Endodermal cell (in vitro differentiated cells): Measurements from ENCODE around the genes SCN8A, FIGNL2 and KRT85.

GRCh38 chr12:51334824-51335410 lies 10.9 kb upstream of the BIN2 start:
- PRO-cap: no peak

- PRO-cap: no peak
These were observed 7.2 kb upstream of the CELA1 start for GRCh38 chr12:51353487-51354301.

- PRO-cap: unidirectional peak, plus-strand start at chr12:51568274; unidirectional peak, minus-strand start at chr12:51568663
These were observed 22.7 kb upstream of the SCN8A start for GRCh38 chr12:51568142-51568960.

DNA sequence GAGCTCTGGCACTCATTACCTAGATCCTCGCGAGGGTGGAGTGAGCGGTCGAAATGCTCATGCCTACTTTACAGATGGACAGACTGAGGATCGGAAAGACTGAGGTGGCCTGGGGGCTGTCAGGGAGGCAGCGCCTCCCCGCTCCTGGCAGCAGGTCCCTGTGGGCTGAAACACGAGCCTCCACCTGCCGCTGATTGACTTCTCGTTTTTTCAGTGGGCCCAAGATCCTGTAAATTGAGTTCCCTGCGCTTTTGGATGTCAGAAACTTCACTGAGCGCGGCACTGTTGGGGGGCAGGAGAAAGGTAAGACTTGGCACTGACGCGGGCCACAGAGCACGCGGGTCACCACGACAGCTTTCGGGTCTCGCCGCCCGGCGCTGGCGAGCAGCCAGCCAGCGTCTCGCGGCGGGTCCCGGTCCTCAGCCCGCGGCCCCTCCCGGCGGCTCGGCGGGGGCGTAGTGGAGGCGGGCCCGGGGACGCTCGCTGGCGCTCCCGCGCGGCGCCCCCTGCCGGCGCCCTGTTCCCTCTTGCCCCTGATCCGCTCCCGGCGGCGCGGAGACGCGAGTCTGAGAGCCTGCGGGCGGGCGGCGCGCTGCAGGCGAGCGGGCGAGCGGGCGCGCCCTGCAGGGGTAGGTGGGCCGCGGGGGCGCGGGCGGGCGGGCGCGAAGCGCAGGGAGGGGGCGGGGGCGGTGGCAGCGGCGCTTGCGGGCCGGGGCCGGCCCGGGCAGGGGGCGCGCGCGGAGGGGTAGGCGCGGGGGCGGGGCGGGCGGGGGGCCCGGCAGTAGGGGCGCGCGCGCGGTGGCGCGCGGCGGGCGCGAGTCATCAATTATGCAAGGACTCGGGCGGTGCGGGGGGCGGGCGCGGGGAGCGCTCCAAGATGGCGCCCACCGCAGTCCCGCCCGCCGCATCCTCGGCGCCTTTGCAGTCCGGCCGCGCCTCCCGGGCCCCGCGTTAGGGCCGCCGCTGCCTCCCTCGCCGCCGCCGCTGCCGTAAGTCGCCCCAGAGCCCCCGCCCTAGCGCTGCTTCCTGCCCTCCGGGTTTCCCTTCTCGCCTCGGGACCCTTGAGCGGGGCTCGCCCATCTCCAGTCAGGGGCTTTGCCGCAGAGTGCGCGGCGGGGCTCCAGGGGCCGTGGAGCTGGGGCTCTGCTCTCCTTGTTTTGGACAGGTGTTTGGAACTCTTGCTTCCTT lies at the start of gene SCN8A:
TSS of gene SCN8A (plus strand) at position 863 of the 1,188 bp plus-strand sequence.
- PRO-cap: bidirectional peak, plus-strand start at position 569 of the sequence, minus-strand start at position 568 of the sequence; bidirectional peak, plus-strand start at position 887 of the sequence, minus-strand start at position 912 of the sequence

GRCh38 chr12:51591559-51592090 lies 592 bp downstream of the SCN8A start:
- PRO-cap: no peak

DNA sequence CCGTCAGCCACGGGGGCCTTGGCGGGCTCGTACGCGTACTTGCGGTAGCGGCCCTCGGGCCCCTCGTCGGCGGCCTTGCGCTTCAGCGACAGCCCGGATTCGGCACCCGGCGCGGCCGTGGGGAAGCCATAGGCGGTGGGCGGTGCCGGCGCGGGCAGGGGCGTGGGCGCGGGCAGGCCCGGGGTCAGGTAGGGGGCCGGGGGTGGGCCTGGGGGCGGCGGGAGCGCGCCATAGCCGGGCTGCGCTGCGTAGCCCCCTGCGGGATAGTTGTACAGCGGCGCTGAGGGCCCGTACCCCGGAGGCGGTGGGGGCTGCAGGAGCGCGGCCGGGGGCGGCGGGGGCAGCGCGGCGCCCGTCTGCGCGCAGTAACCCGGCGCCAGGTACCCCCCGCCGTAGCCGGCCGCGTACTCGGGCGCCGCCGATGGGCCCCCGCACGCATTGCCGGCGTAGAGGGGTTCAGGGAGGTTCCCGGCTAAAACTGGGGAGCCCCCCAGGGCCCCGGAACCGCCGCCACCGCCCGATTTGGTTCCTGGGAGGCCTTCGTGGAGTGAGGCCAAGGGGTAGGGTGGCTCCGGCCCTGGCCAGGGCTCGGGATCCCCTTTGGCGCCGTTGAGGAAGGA lies 6.9 kb upstream of the TMDD1 start:
- PRO-cap: no peak

DNA sequence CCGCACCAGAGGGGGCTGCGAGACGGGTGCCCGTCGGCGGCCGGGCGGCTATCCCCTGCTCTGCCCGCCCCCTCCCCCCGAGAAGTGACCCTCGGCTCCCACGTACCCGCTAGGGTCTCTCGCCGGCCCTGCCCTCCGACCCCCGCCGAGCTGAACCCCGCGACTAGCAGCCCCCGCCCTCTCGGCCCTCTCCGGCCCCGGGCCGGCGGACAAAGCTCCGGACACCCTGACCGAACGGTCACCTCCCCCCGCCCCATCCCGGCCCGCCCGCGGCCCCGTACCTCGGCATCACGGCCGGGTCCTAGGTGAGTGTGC lies 302 bp downstream of the FIGNL2 start:
- PRO-cap: no peak

- PRO-cap: unidirectional peak, plus-strand start at chr12:51849046; unidirectional peak, minus-strand start at chr12:51849259
These were observed at the start of gene FIGNL2 for GRCh38 chr12:51848574-51849867. FIGNL2 (minus strand) TSS chr12:51848718.

DNA sequence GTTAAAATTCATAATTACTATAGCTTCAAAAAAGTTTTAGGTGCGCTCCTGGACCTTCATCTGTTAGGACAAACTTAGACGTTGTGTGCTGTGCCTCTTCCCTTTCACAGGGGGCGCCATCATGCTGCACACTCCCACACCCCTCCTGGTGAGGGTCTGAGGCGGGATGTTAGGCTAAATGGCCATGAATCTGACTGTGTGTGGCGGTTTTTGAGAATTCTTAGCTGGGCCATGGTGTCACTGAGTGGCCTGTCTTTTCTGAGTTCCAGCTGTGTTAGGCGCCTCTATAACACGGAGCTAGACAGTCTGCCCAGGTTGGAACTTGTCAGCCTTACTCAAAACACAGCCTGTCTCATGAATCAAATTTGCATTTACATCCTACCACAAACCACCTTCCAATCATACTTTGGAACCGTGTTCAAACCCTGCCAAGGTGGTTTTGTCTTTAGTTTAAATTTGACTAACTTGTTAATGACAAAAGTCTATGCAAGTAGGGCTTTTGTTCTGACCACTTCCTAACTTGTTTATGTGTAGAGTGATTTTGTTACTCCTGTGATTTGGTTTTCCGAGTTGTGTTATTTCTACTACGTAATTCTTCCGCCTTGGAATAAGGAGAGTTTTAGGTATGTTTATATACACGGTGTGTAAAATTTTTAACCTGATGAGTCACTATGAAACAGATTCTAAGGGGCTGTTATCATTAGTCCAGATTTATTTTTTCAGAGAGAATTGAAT lies 19.5 kb downstream of the ACVR1B start:
- PRO-cap: no peak

GRCh38 chr12:51975931-51977348 lies 24.9 kb downstream of the ACVR1B start:
- PRO-cap: no peak

DNA sequence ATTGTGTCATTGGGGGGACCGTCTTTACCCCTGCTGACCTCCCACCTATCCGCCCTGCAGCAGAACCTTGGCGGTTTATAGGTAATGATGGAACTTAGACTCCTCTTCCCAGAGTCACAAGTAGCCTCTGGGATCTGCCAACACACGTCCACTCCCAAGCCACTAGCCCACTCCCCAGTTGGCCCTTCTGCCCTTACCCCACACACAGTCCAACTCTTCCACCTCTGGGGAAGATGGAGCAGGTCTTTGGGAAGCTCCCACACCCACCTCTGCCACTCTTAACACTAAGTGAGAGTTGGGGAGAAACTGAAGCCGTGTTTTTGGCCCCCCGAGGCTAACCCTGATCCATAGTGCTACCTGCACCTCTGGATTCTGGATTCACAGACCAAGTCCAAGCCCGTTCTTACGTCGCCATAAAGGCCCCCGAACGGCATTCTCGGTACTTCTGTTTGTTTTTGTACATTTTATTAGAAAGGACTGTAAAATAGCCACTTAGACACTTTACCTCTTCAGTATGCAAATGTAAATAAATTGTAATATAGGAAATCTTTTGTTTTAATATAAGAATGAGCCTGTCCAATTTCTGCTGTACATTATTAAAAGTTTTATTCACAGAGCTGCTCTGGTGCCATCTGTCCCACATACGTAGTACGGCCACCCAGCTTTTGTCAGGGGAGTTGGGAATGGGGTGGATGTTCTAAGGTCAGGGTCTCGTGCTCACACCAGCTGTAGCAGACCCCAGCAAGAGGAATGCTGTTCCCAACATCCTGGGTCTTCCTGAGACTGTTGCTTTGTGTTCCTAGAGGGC lies 10.1 kb upstream of the TAMALIN start:
- PRO-cap: no peak

GRCh38 chr12:52008441-52009418 lies 2.0 kb downstream of the TAMALIN start:
- PRO-cap: no peak

GRCh38 chr12:52018655-52019567 lies 12.2 kb downstream of the TAMALIN start:
- PRO-cap: no peak

GRCh38 chr12:52052438-52052852 lies 1.2 kb downstream of the NR4A1 start:
- PRO-cap: no peak

DNA sequence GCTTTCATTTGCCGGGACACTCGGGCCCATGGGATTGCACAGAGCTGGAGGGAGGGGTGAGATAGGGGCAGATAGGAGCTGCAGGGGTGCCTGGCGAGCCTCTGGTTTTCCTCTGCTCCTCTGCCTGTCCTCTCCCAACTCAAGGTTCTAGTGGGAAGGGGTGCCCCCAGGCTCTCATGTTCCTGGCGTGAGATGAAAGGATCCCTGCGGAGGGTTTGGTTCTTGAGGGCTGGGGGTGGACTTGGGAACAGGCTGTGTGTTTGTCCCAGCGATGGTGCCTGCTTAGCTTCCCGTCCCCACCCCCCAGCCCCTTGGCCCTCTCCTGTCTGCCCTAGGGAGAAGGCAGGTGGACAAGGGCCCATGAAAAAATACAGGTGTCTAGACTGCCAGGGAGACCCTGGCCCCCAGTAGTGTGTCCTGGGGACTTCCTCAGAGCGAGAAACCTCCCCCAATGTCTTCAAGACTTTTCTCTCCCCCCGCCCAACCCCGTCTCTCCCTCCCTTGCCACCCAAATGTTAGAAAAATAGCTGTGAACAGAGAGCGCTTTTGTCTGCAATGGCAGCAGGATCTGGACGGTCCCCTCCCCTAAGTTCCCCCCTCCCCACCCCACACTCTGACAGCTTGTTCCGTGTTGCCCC lies 4.3 kb downstream of the NR4A1 start:
- PRO-cap: no peak

DNA sequence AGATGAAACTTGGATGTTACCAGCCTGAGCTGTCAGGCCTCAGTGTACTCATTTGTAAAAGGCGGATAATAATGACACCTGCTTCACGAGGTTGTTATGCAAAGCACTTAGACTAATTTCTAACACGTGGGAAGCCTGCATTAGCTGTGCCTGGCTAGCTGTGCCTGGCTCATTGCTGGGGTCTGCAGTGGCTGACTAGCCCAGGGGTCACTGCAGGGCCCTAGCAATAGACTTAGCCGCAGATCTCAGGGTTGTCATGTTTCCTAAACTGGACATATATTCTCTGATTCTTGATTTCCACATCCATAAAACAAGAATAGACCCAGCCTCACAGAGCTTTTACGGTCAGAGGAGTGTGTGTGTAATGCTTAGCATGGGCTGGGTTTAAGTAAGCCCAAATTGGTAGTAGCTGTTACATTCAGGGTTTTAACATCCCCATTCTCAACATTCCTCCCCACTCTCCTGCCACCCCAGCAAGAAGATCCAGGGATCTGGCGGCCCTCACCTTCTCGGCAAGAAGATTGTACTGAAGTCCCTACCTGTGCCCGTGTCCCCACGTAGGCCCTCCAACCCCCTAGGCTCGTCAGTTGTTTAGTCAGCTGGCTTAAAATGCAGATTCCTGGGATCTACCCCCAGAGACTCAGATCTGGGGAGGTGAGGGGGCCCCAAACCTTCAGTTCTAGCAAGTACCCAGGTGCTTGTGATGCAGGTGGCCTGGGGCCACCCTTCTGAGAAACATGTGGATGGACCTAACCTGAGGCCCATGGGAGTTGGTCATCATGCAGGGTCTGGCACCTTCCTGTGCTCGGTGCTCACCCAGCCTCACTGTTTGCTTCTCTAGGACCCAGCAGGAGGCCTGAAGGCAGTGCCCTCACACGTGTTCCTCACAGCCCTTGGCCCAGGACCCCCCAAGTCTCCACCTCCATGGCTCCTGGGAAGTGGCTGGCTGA lies 8.6 kb downstream of the NR4A1 start:
- PRO-cap: no peak

- PRO-cap: no peak
These were observed 46.3 kb downstream of the KRT80 start for GRCh38 chr12:52145288-52146147.

- PRO-cap: no peak
These were observed 8.5 kb upstream of the KRT80 start for GRCh38 chr12:52200331-52200671.

DNA sequence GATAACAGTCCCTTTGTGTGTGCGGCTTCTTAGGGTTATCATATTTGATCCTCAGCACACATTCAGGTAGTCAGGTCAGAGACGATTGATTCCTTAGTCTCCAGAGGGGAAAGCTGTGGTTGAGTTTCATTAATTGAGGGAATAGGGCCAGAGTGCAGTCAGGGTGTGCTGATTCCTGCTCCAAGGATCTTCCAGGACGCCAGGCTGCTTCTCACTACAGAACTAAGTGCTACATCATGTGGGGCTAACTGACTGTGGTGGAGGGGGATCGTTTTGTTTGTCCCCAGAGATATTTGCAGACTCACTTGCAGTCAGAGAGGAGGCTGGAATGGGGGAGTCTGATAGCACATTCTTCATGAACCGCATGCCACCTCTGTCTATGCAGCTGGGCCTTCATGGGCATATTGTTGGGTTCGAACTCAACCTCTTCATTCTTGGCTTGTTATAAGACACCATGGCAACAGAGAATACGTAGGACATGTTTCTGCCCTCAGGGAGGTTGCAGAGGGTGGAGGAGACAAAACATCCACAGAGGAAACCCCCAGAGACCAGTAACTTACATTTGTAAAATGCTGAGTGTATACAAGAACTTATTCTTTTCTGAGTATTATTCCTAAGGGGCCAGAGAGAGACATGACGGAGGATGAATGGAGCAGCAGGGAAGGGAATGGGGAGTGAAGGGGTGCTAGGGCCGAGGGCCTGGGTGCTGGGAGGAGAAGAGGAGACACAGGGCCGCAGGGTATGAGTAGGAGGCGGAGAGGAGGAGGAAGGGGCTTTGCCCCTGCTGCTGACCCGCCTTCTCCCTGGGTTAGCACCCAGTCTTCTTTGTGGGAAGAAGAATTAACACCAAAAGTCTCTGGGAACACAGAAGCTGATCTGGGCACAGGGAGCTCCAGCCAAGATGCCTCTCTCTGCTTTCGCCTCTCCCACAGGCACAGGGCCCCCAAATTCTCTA lies 13.1 kb downstream of the KRT7 start:
- PRO-cap: no peak

GRCh38 chr12:52367241-52367783 lies at the start of gene KRT85:
KRT85 (minus strand) TSS chr12:52367481.
- PRO-cap: no peak